Measurements from ENCODE around the genes CYSTM1, APBB3, PCDHA1 and PCDHA7.

GRCh38 chr5:139745795-139746836 lies 49.5 kb upstream of the PSD2 start:
- RRBS = no CpG with 5 or more reads among the region's 56 CpGs

GRCh38 chr5:139788581-139788918 lies 7.1 kb upstream of the PSD2 start:
- RRBS = 79% methylated on average over 6 of the region's 18 CpGs

- RRBS = under 1% methylated on average over 28 of the region's 52 CpGs
Measured at GRCh38 chr5:140174846-140175366, at the start of gene CYSTM1. Gene CYSTM1, plus strand, starts transcription at chr5:140175188.

GRCh38 chr5:140182821-140183063 lies 7.8 kb downstream of the CYSTM1 start:
- RRBS = no CpG with 5 or more reads among the region's 4 CpGs

DNA sequence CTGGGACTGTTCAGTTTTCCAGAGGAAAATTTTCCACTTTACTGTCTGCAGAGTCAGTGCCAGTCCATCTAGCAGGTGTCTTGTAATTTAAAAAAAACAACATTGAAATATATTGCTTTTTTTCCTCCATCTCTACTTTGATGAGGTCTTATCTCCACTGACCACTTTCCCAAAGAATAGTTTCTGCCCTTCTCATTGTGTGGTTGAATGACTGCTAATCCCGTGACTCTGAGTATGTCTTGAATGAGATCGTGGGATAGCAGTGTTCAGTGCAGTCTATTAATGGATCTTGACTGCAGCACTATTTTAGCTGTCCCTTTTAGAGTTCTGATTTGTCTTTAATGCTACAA lies 15.5 kb downstream of the CYSTM1 start:
- RRBS = no CpG with 5 or more reads among the region's 2 CpGs

- RRBS = no CpG with 5 or more reads among the region's 2 CpGs
Measured at GRCh38 chr5:140223556-140223929, 48.6 kb downstream of the CYSTM1 start.

GRCh38 chr5:140347969-140348706 lies 1.7 kb upstream of the HBEGF start:
- RRBS = no CpG with 5 or more reads among the region's 5 CpGs

DNA sequence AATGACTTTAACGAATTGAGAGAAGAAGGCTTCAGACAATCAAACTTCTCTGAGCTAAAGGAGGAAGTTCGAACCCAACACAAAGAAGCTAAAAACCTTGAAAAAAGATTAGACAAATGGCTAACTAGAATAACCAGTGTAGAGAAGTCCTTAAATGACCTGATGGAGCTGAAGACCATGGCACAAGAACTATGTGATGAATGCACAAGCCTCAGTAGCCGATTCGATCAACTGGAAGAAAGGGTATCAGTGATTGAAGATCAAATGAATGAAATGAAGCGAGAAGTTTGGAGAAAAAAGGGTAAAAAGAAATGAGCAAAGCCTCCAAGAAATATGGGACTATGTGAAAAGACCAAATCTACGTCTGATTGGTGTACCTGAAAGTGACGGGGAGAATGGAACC lies 51.2 kb downstream of the ANKHD1 start:
- RRBS = no CpG with 5 or more reads among the region's 7 CpGs

GRCh38 chr5:140496488-140497119 lies 50.9 kb upstream of the EIF4EBP3 start:
- RRBS = no CpG with 5 or more reads among the region's 1 CpG

GRCh38 chr5:140555673-140556383 lies 1.4 kb downstream of the SRA1 start:
- RRBS = no CpG with 5 or more reads among the region's 2 CpGs

GRCh38 chr5:140564142-140564921 lies at the start of gene APBB3:
Gene APBB3, minus strand, starts transcription at chr5:140564598.
- RRBS = 1% methylated on average over 32 of the region's 73 CpGs

DNA sequence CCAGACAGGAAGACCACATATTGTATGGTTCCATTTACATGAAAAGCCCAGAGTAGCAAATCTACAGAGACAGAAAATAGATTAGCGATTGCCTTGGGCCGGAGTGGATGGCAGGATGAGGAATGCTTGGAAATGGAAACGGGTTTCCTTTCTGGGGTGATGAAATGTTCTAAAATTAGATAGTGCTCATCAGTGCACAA lies 23.6 kb downstream of the SLC35A4 start:
- RRBS = no CpG with 5 or more reads among the region's 3 CpGs

GRCh38 chr5:140595358-140595901 lies 30.8 kb downstream of the SLC35A4 start:
- RRBS = no CpG with 5 or more reads among the region's 4 CpGs

DNA sequence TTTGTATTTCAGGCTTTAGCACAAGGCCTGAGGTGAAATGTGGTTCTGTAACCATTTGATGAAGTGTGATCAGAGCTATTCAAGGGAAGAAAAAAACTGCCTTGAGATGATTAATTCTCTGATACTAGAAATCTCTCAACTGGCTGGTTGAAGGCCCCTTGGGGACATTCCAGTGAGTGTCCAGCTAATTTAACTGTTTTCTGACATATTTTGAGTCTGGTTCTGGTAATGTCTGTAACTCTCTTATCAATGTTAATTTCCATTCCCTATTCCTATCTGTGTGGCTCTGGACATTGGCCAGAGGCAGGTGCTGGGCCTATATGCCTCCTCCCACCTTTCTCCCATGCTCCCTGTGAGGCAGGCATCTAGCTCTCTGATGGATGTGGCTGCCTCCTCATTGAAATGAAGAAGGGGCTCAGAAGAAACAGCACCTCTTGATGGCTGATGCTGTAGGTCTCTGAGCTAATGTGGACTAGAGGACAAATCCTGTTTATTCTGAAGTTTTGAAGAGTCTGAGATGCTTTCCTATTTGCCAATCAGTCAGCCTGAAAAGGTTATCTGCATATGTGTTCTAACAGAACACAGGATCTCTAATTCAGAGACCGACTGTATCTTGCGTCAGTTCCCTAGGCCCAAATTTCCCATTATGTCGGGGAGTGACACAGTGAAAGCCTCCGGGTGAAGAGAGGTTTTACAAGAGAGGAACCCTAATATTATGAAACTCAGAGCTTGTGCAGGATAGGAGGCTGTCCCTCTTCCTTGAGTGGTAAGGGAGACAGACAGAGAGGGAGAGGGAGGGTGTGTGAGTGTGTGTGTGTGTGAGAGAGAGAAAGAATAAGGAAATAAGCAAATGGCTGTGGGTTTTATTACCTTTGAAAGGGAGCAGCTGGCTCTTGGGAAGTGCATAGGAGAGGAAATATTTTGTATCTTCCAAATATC lies 2.2 kb downstream of the CD14 start:
- RRBS = no CpG with 5 or more reads among the region's 4 CpGs

- RRBS = 9% methylated on average over 2 of the region's 11 CpGs
Measured at GRCh38 chr5:140785943-140786415, at the start of gene PCDHA1. Gene PCDHA1, plus strand, starts transcription at chr5:140786140.

- RRBS = no CpG with 5 or more reads among the region's 9 CpGs
Measured at GRCh38 chr5:140834020-140834399, at the start of gene PCDHA7. Gene PCDHA7, plus strand, starts transcription at chr5:140834269.

DNA sequence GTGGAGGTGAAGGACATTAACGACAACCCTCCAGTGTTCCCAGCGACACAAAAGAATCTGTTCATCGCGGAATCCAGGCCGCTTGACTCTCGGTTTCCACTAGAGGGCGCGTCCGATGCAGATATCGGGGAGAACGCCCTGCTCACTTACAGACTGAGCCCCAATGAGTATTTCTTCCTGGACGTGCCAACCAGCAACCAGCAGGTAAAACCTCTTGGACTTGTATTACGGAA lies 590 bp downstream of the PCDHA9 start:
- RRBS = no CpG with 5 or more reads among the region's 13 CpGs

DNA sequence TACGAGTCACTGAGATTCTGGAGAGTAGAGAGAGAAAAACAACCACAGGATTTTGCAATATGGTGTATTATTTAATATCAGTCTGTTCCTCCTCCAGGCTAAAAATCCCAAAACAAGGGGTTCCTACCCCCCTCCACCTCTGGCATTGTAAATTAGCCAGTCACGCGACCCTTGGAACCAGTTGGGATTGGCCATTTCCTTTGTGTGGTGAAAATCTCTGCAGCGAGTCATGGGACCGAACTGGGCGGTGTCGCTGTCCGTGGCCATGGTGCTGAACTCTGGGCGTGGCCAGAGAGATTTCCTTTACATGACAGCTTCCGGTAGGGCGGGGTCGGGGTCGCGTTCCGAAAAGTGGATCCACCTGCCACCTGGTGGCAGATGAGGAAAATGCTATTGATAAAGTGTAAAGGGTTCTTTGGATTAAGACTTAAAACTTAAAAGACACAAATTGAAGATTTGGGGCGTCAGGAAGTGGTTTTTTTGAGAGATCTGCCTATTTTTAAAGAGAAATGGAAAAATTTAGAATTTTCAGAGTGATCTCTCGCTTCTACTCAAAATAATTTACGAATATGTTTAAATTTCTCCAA lies 10.1 kb upstream of the PCDHB1 start:
- RRBS = no CpG with 5 or more reads among the region's 18 CpGs

All from T47D (cell line).